ENCODE data around the genes ROGDI and ALG1.

DNA sequence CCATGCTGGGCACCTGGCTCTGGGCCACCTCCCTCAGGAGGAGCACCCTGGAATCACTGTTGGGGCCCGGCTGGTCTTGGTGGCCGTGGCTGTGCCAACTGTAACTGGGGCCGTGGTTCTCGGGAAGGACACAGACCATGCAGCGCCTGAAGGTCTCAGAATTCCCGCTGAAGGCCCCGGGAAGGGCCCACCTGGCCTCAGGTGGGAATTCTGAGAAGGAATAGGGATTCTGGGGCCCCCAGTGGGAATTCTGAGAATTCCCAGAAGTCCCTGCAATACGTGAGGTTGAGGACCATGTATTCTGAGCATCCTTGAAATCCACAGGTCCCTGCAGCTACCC lies 23.2 kb downstream of the MGRN1 start:
- PRO-cap, result no peak

DNA sequence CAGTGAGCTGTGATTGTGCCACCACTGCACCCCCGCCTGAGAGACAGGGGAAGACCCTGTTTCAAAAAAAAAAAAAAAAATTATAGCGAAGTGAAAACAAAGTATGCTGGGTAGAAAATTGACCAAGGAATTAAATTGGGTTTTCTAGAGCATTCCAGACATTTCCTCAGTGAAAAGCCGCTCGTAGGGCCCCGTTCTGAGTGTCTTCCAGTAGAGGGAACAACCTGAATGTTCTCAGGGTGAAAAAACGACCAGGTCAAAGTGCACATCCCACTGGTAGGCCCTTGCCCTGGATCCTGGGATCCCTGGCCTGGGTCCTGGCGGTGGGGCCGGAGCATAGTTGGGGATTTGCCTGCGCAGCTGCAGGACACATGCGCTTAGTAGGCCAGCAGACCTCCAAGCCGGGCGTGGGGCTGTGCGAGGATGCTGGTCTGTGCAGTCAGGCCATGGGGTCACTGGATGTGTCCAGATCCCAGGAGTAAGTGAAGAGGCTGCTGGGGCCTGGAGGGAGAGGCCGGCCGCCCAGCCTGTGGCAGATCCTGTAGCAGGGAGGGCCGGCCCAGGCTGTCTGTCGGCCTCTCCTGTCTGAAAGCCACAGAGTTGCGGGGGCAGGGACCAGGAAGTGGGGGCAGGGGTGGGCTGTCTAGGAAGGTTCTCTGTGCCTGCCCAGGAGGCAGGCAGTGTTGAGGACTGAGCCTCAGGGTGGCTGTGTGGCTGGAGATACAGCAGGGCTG lies 17.5 kb upstream of the NUDT16L1 start:
- PRO-cap, result no peak

- PRO-cap, result no peak
Observed at GRCh38 chr16:4690576-4691396, 2.6 kb upstream of the NUDT16L1 start.

- PRO-cap, result no peak
Observed at GRCh38 chr16:4802477-4803434, at the start of gene ROGDI. Gene ROGDI (minus strand): TSS chr16:4802633.

- PRO-cap, result no peak
Observed at GRCh38 chr16:4846994-4847158, 212 bp downstream of the GLYR1 start.

GRCh38 chr16:4945577-4946180 lies 8.7 kb upstream of the PPL start:
- PRO-cap, result no peak

DNA sequence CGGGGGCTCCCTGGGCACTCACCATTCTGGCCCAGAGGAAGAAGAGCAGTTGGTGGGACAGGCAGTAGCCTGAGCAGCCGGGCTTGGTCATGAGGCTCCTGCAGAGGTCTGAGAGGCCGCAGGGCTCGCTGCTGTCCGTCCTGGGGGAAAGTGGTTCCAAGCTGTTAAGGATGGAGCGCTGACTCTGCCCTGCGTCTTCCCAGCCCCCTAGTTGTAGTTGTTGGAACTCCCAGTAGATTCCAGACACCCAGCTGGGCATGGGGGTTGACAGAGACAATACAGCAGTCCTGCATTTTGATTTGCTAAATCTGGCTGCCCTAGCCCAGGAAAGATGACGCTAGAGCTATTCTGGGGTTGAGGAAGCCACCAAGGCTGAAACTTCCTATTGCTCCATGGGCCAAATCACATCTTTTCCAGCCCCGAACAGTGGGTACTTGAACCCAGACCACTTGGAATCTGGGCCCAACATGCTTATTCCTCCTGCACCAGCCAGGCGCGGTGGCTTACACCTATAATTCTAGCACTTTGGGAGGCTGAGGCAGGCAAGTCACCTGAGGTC lies 7.2 kb downstream of the C16orf89 start:
- PRO-cap, result no peak

DNA sequence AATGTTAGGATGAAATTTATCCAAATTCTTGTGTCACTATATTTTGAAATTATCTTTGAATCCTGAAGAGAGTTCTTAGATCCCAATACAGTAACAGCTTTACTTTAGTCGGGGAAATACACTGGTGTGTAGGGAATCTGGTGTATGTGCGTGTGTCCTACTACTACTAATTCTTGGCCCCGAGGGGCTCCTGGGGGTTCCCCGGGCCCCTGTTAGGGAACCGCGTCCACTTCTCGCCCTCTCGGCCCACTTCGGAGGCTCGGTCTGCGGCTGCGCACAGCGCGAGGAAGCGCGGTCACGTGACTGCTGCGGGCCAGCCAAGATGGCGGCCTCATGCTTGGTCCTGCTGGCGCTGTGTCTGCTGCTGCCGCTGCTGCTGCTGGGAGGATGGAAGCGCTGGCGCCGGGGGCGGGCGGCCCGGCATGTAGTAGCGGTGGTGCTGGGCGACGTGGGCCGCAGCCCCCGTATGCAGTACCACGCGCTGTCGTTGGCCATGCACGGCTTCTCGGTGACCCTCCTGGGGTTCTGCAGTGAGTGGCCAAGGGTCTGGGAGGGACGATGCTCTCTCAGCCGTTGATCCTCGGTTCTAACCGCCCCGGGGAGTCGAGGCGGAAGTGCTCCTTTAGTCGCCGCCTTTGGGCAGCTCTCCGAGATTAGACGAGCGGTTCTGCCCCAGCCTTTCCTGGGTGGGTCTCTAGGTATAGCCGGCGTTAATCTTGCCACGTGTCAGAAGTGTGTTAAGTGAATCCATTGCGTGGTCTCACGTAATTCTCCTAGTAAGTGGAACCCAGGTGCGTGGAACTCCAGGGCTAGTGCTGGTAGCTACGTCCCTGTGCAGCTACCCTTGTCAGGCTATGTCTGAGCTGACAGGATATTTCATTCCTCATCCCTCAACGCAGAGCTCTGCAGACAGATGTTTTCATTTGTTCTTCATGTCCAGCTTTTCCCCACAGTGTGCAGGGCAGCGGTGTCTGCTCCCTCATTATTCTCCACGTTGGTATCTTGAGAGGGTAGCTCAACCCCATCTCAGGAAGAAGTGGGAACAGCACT lies at the start of gene ALG1:
Gene ALG1 (plus strand): TSS at position 316 of the 1,050 bp plus-strand sequence.
- PRO-cap, result bidirectional peak, plus-strand start at position 298 of the sequence, minus-strand start at position 253 of the sequence

DNA sequence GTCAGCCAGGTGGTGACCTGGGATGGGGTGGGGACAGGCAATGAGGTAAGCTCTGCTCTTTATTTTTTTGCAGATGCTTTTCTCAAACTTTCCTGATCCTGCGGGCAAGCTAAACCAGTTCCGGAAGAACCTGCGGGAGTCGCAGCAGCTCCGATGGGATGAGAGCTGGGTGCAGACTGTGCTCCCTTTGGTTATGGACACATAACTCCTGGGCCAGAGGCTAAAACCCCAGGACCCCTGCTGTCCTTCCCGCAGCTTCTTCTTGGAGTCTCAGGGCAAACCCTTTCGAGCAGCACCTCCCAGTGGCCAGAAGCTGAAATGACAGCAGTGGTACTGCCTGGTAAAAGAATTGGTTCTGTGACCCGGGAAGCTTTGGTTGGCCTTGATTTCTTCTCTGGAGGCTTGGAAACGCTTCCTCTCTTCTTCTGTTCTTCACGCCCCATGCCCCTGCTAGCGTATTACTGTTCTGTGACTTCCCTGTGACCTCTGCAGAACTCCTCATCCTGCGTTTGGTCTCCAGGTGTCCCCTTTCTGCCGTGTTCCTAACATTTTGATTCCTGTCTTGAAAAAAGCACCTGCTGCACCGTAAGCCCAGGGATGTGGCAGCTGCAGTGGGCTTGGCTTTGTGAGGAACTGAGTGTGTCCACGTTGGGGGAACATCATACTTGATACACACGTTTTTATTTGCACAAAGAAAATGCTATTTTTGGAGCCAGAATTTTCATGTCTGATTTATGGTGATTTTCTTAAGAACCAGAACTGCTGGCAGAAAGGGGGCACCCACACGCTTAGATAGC lies 12.7 kb downstream of the EEF2KMT start:
- PRO-cap, result no peak

GRCh38 chr16:5239521-5240141 lies 142.0 kb upstream of the EEF2KMT start:
- PRO-cap, result no peak

- PRO-cap, result no peak
Observed at GRCh38 chr16:5335616-5335847, 237.9 kb upstream of the EEF2KMT start.

DNA sequence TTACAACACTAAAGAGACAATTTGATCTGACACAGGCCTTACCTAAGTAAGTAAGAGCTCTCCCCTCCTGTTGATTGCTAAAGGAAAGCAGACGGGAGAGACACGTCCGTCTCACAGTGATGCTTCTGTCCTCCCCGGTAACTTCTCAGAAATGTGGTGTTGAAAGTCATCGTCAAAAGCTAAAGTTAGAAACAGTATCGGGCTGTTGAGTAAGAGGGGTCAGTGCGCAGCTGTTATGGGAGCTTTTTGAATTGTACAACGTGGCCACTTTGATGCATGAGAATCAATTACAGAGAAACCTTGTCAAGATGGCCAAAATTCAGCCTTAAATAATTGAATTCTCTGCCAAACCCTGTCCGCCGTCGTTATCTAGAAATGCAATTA lies 1259.6 kb downstream of the TMEM114 start:
- PRO-cap, result no peak

GRCh38 chr16:8108646-8109947 lies 481.2 kb downstream of the TMEM114 start:
- PRO-cap, result no peak

DNA sequence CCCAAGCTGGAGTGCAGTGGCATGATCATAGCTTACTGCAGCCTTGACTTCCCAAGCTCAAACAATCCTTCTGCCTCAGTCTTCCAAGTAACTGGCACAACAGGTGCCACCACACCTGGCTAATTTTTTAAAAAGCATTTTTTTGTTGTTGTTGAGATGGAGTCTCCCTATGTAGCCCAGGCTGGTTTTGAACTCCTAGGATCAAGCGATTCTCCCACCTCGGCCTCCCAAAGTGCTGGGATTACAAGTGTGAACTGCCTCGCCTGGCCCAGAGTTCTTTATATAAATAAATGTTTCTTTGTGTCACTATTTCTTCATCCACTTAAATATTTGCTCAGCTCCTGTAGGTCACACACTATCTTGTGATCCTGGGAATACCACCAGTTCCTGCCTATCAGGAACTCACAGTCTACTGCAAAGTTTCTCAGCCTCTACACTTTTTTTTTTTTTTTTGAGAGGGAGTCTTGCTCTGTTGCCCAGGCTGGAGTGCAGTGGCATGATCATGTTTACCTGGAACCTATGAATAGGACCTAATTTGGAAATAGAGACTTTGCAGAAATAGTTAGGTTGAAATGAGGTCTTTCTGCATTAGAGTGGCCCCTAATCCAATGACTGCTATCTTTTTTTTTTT lies 6.7 kb downstream of the ABAT start:
- PRO-cap, result no peak

- PRO-cap, result no peak
Observed at GRCh38 chr16:8818726-8819293, 21.2 kb downstream of the PMM2 start.

GRCh38 chr16:8852521-8853914 lies 15.8 kb downstream of the CARHSP1 start:
- PRO-cap, result no peak

DNA sequence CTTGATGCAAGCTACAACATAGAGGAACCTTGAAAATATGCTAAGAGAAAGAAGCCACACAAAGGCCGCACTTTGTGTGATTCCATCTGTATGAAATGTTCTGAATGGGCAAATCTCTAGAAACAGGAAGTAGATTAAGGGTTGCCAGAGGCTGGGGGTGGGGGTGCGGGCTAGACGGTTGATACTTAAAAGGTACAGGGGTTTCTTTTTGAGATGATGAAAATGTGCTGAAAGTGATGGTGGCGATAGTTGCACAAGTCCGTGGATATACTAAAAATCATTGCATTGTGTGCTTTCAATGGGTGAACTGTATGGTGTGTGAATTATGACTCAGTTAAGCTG lies 2.2 kb upstream of the CARHSP1 start:
- PRO-cap, result bidirectional peak, plus-strand start at position 147 of the sequence, minus-strand start at position 92 of the sequence

GRCh38 chr16:8946408-8946908 lies 17.2 kb downstream of the USP7 start:
- PRO-cap, result no peak

DNA sequence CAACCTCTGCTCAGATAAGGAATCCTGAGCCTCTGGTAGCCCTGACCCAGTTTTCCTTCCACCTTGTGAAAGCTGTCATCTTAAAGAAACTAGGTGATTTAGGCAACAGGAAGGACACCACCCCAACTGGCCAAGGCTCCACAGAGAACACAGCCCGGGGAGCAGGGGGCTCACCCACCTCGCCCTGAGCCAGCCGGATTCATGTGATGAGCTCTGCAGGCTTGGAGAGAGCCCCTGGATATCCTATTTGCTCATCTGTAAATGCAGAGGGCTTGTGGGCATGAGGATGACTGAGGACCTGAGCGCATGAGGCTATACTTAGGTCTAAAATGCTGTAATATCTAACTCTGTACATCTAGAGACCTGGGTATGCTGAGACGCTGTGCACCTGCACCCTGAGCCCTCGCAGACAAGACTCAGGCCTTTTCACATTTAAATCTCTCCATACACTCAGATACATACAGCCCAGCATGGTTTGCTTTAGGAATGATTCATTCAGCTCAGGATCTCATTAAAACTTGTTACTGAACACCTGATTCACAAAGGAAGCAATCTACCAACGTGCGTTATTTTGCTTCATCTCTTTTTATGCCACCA lies 12.3 kb downstream of the USP7 start:
- PRO-cap, result no peak

DNA sequence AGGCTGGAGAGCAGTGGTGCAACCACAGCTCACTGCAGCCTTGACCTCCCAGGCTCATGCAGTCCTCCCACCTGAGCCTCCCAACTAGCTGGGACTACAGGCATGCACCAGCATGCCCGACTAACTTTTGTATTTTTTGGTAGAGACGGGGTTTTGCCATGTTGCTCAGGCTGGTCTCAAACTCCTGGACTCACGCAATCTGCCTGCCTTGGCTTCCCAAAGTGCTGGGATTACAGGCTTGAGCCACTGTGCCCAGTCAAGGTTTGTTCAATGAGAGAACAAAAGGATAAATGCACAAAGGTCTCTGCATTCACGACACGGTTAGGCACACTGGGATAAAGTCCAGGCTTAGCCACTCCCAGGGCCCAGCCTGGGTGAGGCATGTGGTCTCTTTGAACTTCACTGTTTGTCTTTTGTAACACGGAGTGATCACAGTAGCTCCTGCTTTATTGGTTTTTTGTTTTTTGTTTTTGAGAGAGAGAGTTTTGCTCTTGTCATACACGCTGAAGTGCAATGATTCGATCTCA lies 23.6 kb upstream of the USP7 start:
- PRO-cap, result no peak